Penis (tissue), 1 donor: ENCODE results near the gene ZNF532.

- PRO-cap: no peak
Observed at GRCh38 chr18:58257218-58258049, 213.4 kb downstream of the NEDD4L start.

GRCh38 chr18:58287409-58288253 is 243.6 kb downstream of the NEDD4L start:
- PRO-cap: no peak

DNA sequence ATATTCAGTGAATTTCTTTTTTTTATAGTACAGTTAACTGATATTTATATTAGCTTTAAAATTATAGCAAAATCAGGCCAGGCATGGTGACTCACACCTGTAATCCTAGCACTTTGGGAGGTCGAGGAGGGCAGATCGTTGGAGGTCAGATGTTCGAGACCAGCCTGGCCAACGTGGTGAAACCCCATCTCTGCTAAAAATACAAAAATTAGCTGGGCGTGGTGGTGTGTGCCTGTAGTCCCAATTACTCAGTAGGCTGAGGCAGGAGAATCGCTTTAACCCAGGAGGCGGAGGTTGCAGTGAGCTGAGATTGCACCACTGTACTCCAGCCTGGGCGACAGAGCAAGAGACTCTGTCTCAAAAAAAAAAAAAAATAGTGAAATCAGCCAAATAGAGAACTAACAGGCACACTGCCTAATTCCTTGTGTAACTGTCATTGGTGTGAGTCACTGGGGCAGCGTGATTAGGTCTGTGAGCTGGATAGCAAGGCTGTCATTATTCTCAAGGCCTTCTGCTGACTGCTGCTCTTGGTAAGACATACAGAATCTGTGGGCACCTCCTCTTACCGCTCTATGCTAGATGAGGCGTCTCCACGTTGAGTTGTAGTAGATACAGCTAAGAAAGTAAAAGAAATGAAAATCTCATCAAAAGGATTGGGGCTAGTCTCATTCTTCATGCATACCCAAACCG is 270.2 kb downstream of the NEDD4L start:
- PRO-cap: no peak

DNA sequence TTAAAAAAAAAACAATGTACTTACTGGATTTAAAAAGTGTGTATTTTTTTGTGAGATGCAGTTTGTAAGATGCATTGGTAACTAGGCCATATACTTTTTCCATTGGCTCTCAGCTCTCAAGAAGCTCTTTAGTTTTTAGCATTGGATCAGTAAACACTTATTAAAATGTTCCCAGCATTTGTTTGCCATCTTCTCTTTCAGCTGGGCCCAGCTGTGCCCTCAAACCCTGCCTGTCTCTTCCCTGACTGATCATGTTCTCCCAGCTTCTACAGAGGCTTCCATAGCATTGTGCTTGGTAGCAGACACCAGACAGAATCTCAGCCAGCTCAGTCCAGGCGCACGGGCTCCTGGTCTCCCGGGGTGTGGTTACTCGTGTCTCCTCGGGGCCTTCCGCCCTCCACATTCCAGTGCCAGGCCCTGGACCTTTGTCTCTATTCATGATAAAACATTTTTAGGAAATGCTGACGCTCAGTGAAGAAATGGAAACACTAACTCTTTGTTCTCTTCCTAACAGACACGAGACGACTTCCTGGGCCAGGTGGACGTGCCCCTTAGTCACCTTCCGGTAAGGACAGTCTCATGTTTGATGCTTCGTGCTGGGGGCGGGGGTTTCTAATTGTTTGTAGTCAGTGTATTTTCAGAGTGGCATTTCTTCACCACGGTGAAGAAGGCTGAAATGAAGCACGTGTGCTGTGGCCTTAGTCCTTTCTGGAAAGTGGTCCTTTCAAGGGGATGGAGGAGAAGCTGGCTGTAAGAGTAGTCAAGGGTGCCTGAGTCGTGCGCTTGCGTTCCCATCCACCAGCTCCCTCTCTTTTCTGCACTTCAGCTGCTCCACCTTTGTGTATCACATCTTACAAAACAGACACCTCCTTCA is 271.7 kb downstream of the NEDD4L start:
- PRO-cap: no peak

GRCh38 chr18:58316681-58316884 is 272.6 kb downstream of the NEDD4L start:
- PRO-cap: no peak

GRCh38 chr18:58414739-58415393 is 214.0 kb downstream of the ALPK2 start:
- PRO-cap: no peak

DNA sequence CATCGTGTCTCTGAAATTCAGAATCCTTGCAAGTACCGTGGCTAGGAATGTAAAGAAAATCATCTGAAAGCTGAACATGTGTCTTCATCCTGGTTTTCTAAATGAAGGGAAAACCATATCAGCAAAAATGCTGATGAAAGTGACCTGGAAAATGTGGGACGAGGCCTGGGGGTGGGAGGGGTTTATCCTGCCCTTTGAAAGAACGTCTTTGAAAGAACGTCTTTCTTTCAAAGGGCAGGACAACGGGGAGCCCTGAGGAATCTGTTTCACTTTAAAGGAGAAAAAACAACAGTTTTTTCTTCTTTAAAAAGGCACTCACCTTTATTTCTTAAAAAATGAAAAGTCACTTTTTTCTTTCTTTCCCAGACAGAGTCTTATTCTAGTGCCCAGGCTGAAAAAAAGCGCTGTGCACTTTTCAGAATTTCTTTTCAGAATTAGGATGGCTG is 185.2 kb downstream of the ALPK2 start:
- PRO-cap: no peak

- PRO-cap: no peak
Observed at GRCh38 chr18:58460362-58460654, 168.6 kb downstream of the ALPK2 start.

GRCh38 chr18:58632409-58632939 is 3.6 kb upstream of the ALPK2 start:
- PRO-cap: no peak

GRCh38 chr18:58712068-58712717 is 40.9 kb downstream of the MALT1 start:
- PRO-cap: no peak

DNA sequence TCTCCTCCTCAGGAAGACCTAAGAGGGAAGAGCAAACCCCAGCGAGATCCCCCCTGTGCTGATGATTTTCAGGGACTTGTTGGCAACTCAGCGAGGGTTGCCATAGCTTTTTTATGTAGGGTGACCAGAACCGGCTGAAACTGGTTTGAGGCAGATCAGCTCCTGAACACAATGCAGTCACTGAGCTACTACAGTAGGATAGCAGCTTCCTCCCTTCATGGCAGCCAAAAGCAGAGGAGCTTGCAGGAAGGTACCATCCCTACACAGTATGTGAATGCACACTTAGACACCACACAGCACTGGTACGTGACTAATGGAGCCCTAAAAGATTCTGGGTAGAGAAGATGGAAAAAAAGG is at the start of gene ZNF532:
TSS of gene ZNF532 (plus strand) at position 193 of the 357 bp plus-strand sequence.
- PRO-cap: no peak

DNA sequence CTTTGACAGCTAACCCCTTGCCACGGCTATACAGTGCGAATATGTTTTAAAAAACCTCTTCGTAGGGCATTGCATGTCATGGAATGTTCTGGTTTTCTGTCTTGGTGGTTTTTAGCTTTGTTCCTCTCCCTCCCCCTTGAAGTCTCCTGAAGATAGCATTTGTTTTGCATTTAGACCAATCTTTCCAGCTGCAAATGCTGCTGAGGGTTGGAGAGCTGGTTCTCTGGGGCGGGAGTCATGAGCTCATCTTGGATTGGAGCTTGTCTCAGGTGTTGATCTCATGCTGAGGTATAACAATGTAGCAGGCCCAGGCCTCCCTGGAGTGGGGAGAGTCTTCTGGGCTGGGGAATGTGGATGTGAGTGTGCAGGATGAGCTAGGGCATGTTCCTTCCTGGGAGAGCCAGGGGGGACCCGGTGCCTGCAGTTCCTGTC is 2.5 kb downstream of the ZNF532 start:
- PRO-cap: no peak

- PRO-cap: no peak
Observed at GRCh38 chr18:58887262-58888181, 22.8 kb downstream of the ZNF532 start.

GRCh38 chr18:58911537-58912145 is 47.0 kb downstream of the ZNF532 start:
- PRO-cap: no peak

- PRO-cap: no peak
Observed at GRCh38 chr18:58990699-58991012, 126.0 kb downstream of the ZNF532 start.

DNA sequence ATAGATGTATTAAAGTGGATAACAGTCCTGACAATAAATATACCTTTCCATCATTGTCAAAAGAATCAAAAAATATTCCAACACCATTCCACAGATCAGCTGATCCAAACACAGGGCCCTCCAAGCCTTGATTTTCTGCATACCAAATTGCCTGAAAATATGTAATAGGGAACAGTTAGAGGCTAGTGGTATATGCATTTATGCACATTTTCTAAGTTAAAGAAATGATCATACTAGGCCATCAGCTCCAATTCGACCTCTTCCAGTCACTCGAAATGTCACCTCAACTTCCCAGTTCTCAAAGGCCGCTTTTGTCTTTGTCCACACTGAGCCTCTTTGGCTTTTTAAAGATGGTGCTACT is 3.8 kb downstream of the LMAN1 start:
- PRO-cap: no peak

GRCh38 chr18:59515923-59516882 is 157.1 kb upstream of the LMAN1 start:
- PRO-cap: no peak

DNA sequence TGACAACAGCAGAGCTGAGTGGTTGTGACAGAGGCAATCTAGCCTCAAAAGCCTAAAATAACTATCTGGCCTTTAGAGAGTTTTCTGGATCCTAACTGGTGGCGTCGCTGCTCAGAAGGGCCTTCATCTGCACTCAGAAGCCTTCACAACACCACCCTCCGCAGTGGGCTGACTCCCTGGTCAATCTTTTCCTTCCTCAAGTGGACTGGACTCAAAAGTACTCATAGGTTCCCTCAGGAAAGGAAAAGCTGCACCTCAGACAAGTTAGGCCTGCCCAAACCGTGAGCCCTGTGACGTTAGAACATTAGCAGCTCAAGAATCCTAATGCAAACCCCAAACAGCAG is 146.9 kb downstream of the CCBE1 start:
- PRO-cap: no peak

DNA sequence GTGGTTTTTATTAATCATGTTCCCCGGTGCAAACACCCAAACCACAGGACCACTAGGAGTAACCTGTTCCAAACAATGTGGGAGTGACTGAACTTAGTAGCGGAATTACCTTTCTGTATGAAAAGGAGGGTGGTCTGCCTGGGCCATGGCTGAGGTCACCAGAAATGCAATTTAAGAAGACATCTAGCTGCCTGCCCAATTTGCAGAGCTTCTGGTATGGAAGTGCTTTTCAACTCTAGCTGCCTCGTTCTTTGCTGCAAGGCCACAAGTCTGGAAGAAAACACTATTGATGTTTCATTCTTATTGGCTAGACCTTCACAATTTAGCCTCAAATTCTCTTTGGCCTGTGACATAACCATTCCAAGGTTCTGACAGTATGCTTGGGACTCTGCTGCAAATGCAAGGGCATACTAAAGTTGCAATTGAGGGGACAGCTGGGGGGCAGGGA is 73.3 kb downstream of the CCBE1 start:
- PRO-cap: no peak

GRCh38 chr18:59629710-59630085 is 67.5 kb downstream of the CCBE1 start:
- PRO-cap: no peak